K562 (cell line): ENCODE measurements around the genes SAT1, KLHL15, EIF2S3, PCYT1B, ARX and DCAF8L2.

GRCh38 chrX:21932368-21932674, 8.2 kb upstream of the SMS start:
- RAMPAGE, long total RNA: no peak
- RRBS: no CpG with 5 or more reads among the region's 5 CpGs
PRO-cap:
- standard: no peak
- CoPRO, capped RNA only, 2 experiments: no peak in any of the 2 experiments
- CoPRO, capped and uncapped RNA, 2 experiments: no peak in any of the 2 experiments
- CoPRO, uncapped RNA only, 2 experiments: no peak in any of the 2 experiments
CAGE:
- cytosol, long polyA plus RNA: no peak
- long polyA plus RNA: no peak
- nucleolus, long total RNA: no peak
- nucleus, long polyA plus RNA: no peak

GRCh38 chrX:22057635-22058182, 25.6 kb downstream of the PHEX start:
- RAMPAGE, long total RNA: no peak
- RRBS: no CpG with 5 or more reads among the region's 4 CpGs
PRO-cap:
- standard: no peak
- CoPRO, capped RNA only, 2 experiments: no peak in any of the 2 experiments
- CoPRO, capped and uncapped RNA, 2 experiments: no peak in any of the 2 experiments
- CoPRO, uncapped RNA only, 2 experiments: no peak in any of the 2 experiments
CAGE:
- cytosol, long polyA plus RNA: no peak
- long polyA plus RNA: no peak
- nucleolus, long total RNA: no peak
- nucleus, long polyA plus RNA: no peak

DNA sequence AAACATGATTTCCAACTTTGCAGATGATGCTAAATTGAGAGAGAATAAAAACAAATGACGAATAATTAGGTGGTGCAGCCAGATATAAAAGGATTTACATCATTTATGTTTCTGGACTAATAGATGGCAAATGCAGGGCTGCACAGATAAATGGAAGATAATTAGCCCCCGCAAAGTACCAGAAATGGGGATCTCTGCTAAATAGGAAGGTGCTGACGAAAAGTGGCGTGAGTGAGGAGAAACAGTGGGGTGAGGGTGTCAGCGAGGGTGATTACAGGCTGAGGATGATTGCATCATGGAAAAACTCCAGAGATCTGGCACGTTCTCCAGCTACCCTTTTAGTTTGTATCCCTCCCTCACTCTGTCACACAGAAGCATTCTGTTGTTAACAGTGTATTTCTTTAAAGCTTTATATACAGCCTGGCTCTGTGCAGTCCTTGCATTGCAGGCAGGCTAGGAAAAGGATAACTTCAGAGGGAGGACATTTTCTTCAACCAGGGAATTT, 309.7 kb upstream of the DDX53 start:
- RAMPAGE, long total RNA: no peak
- RRBS: no CpG with 5 or more reads among the region's 6 CpGs
PRO-cap:
- standard: no peak
- CoPRO, capped RNA only, 2 experiments: no peak in any of the 2 experiments
- CoPRO, capped and uncapped RNA, 2 experiments: no peak in any of the 2 experiments
- CoPRO, uncapped RNA only, 2 experiments: no peak in any of the 2 experiments
CAGE:
- cytosol, long polyA plus RNA: no peak
- long polyA plus RNA: no peak
- nucleolus, long total RNA: no peak
- nucleus, long polyA plus RNA: no peak

- RAMPAGE, long total RNA: no peak
- RRBS: 1% methylated on average over 5 of the region's 13 CpGs
PRO-cap:
- standard: bidirectional peak, plus-strand start at chrX:23667524, minus-strand start at chrX:23667348
- CoPRO, capped RNA only, 2 experiments: peak in 2 of 2 experiments; most common minus-strand start chrX:23667348 (in 2)
- CoPRO, capped and uncapped RNA, 2 experiments: peak in 2 of 2 experiments; most common minus-strand start chrX:23667304 (in 1)
- CoPRO, uncapped RNA only, 2 experiments: peak in 1 of 2 experiments; most common minus-strand start chrX:23667287 (in 1)
CAGE:
- cytosol, long polyA plus RNA: no peak
- long polyA plus RNA: no peak
- nucleolus, long total RNA: no peak
- nucleus, long polyA plus RNA: no peak
Observed at GRCh38 chrX:23667070-23667393, 261 bp upstream of the PRDX4 start.

DNA sequence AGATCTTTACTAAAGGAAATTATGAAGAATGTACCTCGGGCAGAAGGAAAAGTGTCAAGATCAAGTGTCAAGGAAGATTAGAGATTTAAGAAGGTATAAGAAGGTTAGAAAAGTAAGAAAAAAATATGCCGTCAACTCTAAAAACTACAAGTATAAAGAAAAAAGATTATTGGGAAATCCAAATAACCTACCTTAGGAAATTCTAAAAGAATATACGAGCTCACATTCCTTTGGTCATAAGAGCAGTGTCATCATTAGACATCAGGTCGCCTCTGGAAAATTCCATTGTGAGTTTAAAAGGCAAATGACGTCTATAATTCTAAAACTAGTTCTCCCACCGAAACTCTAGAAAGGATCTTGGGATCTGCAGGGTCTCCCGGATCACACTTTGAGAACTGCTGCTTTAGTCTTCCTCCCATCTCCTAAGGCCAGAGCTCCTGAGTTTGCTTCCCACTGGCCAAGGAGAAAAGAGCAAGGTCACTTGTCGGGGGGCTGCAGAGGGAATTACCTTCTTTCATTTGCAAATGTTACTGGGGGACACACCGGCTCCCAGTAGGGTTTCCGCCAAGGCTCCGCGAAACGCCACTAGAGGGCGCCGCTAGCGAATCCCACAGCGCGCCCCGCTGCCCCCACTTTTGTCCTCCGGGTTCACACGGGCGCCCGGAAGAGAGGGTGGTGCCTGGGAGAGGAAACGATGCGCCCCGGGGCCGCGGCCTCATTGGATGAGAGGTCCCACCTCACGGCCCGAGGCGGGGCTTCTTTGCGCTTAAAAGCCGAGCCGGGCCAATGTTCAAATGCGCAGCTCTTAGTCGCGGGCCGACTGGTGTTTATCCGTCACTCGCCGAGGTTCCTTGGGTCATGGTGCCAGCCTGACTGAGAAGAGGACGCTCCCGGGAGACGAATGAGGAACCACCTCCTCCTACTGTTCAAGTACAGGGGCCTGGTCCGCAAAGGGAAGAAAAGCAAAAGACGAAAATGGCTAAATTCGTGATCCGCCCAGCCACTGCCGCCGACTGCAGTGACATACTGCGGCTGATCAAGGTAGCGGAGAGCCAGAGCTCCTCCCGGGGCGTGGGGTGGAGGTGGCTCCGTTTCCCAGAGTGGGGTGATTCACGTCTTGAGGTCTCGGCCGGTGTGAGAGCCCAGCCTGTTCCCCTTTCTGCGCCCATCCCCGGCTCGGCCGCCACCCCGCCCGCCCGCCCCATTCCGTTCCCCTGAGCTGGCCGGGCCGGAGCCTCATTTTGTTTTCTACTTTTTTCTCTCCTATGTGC, at the start of gene SAT1:
SAT1 (plus strand) TSS at position 797 of the 1,271 bp plus-strand sequence.
- RAMPAGE, long total RNA: start-site peak on the plus strand centred at position 814 of the sequence, 41 bp wide, 2,044 and 18 reads in 2 replicates
- RRBS: 2% methylated on average over 24 of the region's 68 CpGs
PRO-cap:
- standard: bidirectional peak, plus-strand start at position 797 of the sequence, minus-strand start at position 587 of the sequence; bidirectional peak, plus-strand start at position 1,009 of the sequence, minus-strand start at position 1,028 of the sequence
- CoPRO, capped RNA only, 2 experiments: peak in 2 of 2 experiments; most common plus-strand start position 797 of the sequence (in 2); most common minus-strand start position 561 of the sequence (in 1)
- CoPRO, capped and uncapped RNA, 2 experiments: peak in 2 of 2 experiments; most common plus-strand start position 797 of the sequence (in 2); most common minus-strand start position 509 of the sequence (in 1)
- CoPRO, uncapped RNA only, 2 experiments: peak in 2 of 2 experiments; most common plus-strand start position 797 of the sequence (in 2); most common minus-strand start position 499 of the sequence (in 1)
CAGE:
- cytosol, long polyA plus RNA: no peak
- long polyA plus RNA: start-site peak on the plus strand centred at position 814 of the sequence, 41 bp wide, 104 and 1,628 reads in 2 replicates
- nucleolus, long total RNA: no peak
- nucleus, long polyA plus RNA: start-site peak on the plus strand centred at position 836 of the sequence, 85 bp wide, 3,484 and 2,363 reads in 2 replicates

- RAMPAGE, long total RNA: no peak
- RRBS: no CpG with 5 or more reads among the region's 14 CpGs
PRO-cap:
- standard: no peak
- CoPRO, capped RNA only, 2 experiments: no peak in any of the 2 experiments
- CoPRO, capped and uncapped RNA, 2 experiments: no peak in any of the 2 experiments
- CoPRO, uncapped RNA only, 2 experiments: no peak in any of the 2 experiments
CAGE:
- cytosol, long polyA plus RNA: no peak
- long polyA plus RNA: no peak
- nucleolus, long total RNA: no peak
- nucleus, long polyA plus RNA: no peak
Observed at GRCh38 chrX:23783648-23784244, 773 bp downstream of the SAT1 start.

DNA sequence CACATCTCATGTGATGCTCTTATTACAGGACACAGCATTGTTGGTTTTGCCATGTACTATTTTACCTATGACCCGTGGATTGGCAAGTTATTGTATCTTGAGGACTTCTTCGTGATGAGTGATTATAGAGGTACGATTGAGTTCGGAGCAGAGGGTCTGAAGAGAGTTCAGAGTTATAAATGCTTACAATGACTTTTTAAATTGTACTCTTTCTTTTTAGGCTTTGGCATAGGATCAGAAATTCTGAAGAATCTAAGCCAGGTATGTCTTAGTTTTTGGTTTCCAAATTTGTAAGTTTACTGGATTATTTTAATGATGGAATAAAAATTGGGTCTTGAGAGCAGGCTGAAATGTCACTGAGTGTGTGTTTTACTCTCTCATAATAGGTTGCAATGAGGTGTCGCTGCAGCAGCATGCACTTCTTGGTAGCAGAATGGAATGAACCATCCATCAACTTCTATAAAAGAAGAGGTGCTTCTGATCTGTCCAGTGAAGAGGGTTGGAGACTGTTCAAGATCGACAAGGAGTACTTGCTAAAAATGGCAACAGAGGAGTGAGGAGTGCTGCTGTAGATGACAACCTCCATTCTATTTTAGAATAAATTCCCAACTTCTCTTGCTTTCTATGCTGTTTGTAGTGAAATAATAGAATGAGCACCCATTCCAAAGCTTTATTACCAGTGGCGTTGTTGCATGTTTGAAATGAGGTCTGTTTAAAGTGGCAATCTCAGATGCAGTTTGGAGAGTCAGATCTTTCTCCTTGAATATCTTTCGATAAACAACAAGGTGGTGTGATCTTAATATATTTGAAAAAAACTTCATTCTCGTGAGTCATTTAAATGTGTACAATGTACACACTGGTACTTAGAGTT, 2.6 kb downstream of the SAT1 start:
- RAMPAGE, long total RNA: no peak
- RRBS: no CpG with 5 or more reads among the region's 9 CpGs
PRO-cap:
- standard: no peak
- CoPRO, capped RNA only, 2 experiments: no peak in any of the 2 experiments
- CoPRO, capped and uncapped RNA, 2 experiments: no peak in any of the 2 experiments
- CoPRO, uncapped RNA only, 2 experiments: peak in 1 of 2 experiments; most common plus-strand start position 90 of the sequence (in 1)
CAGE:
- cytosol, long polyA plus RNA: no peak
- long polyA plus RNA: no peak
- nucleolus, long total RNA: no peak
- nucleus, long polyA plus RNA: no peak

DNA sequence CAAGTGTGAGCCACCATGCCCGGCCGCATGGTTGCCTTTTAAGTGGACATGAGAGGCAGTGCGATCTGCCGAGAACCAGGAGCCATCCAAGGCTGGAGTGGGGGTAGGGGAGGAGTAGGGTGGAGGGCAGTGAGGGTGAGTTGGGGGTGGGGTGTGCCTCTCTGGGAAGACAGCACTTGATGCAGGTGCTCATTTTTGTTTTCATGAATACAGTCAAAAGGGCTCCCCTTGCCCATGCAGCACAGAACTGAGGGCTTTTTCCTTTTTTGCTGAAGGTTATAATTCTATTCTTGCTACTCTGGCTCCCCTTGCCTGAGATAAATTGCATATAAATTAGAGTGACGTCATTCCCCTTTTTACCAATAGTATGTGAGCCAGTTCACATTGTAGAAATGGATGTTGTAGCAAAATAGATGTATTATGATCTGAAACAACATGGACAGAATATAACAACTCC, 28.3 kb downstream of the CXorf58 start:
- RAMPAGE, long total RNA: no peak
- RRBS: no CpG with 5 or more reads among the region's 5 CpGs
PRO-cap:
- standard: no peak
- CoPRO, capped RNA only, 2 experiments: no peak in any of the 2 experiments
- CoPRO, capped and uncapped RNA, 2 experiments: no peak in any of the 2 experiments
- CoPRO, uncapped RNA only, 2 experiments: no peak in any of the 2 experiments
CAGE:
- cytosol, long polyA plus RNA: no peak
- long polyA plus RNA: no peak
- nucleolus, long total RNA: no peak
- nucleus, long polyA plus RNA: no peak

DNA sequence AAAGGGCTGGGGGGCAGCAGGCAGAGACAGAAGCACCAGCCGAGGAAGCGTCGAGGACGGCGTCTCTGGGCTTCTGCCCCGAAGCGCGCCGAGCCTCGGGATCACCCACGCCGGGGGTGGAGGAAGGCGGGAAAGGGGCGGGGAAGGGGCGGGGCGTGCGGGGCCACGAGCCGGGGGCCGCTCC, 1.9 kb downstream of the KLHL15 start:
- RAMPAGE, long total RNA: no peak
- RRBS: 3% methylated on average over 8 of the region's 20 CpGs
PRO-cap:
- standard: bidirectional peak, plus-strand start outside the sequence, minus-strand start at position 75 of the sequence
- CoPRO, capped RNA only, 2 experiments: peak in 2 of 2 experiments; most common minus-strand start position 75 of the sequence (in 2)
- CoPRO, capped and uncapped RNA, 2 experiments: peak in 2 of 2 experiments; most common minus-strand start position 75 of the sequence (in 2)
- CoPRO, uncapped RNA only, 2 experiments: peak in 2 of 2 experiments; most common minus-strand start position 75 of the sequence (in 2)
CAGE:
- cytosol, long polyA plus RNA: start-site peak on the minus strand centred at position 73 of the sequence, 15 bp wide, 110 and 121 reads in 2 replicates
- long polyA plus RNA: start-site peak on the minus strand centred at position 88 of the sequence, 100 bp wide, 73 and 80 reads in 2 replicates
- nucleolus, long total RNA: no peak
- nucleus, long polyA plus RNA: start-site peak on the minus strand centred at position 77 of the sequence, 7 bp wide, 82 and 87 reads in 2 replicates

- RAMPAGE, long total RNA: no peak
- RRBS: no CpG with 5 or more reads among the region's 10 CpGs
PRO-cap:
- standard: no peak
- CoPRO, capped RNA only, 2 experiments: no peak in any of the 2 experiments
- CoPRO, capped and uncapped RNA, 2 experiments: no peak in any of the 2 experiments
- CoPRO, uncapped RNA only, 2 experiments: no peak in any of the 2 experiments
CAGE:
- cytosol, long polyA plus RNA: no peak
- long polyA plus RNA: no peak
- nucleolus, long total RNA: no peak
- nucleus, long polyA plus RNA: no peak
Observed at GRCh38 chrX:24026905-24027563, at the start of gene KLHL15. Gene KLHL15 (minus strand): TSS chrX:24027186.

GRCh38 chrX:24054074-24055110, at the start of gene EIF2S3:
Gene EIF2S3 (plus strand): TSS chrX:24054956.
- RAMPAGE, long total RNA: start-site peak on the plus strand at chrX:24054903-24054987, 607 and 451 reads in 2 replicates
- RRBS: 1% methylated on average over 3 of the region's 64 CpGs
PRO-cap:
- standard: bidirectional peak, plus-strand start at chrX:24054728, minus-strand start at chrX:24054630; bidirectional peak, plus-strand start at chrX:24054956, minus-strand start at chrX:24054910
- CoPRO, capped RNA only, 2 experiments: peak in 2 of 2 experiments; most common plus-strand start chrX:24054956 (in 2); most common minus-strand start chrX:24054615 (in 1)
- CoPRO, capped and uncapped RNA, 2 experiments: peak in 2 of 2 experiments; most common plus-strand start chrX:24054956 (in 2); most common minus-strand start chrX:24054654 (in 1)
- CoPRO, uncapped RNA only, 2 experiments: no peak in any of the 2 experiments
CAGE:
- cytosol, long polyA plus RNA: start-site peak on the plus strand at chrX:24054906-24054981, 488 and 367 reads in 2 replicates
- long polyA plus RNA: start-site peak on the plus strand at chrX:24054737-24054762, 20 and 32 reads in 2 replicates; start-site peak on the plus strand at chrX:24054902-24054981, 353 and 445 reads in 2 replicates
- nucleolus, long total RNA: no peak
- nucleus, long polyA plus RNA: start-site peak on the plus strand at chrX:24054599-24054980, 485 and 864 reads in 2 replicates

DNA sequence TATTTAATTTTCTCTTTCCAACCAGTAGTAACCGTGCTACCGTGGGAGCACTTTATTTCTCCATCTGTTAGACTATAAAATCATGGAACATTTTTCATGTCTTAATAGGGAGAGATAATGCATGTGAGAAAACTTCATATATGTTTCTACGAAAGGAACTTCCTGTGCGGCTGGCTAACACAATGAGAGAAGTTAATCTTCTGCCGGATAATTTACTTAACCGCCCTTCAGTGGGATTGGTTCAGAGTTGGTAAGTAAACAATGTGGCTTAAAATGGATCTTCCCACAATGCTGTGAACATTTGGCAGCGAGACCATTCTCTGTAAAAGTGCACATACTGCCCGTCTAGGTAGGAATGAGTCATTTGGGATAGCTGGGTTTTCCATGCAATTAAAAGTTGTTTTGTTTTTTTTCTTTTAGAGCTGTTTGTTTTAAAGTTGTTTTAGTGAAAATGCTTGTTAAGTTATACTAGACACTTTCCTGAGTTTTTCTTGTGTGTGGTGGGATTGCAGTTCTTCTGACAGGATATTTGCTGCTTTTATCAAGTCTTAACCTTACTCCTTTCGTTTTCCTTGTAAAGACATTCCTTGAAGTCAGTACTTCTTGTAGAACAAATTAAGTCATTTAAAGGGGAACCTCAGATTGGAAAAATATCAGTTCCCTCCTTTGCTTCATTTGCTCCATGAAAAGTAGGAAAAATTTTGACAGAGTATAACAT, 29.7 kb downstream of the PDK3 start:
- RAMPAGE, long total RNA: no peak
- RRBS: no CpG with 5 or more reads among the region's 9 CpGs
PRO-cap:
- standard: no peak
- CoPRO, capped RNA only, 2 experiments: no peak in any of the 2 experiments
- CoPRO, capped and uncapped RNA, 2 experiments: no peak in any of the 2 experiments
- CoPRO, uncapped RNA only, 2 experiments: no peak in any of the 2 experiments
CAGE:
- cytosol, long polyA plus RNA: no peak
- long polyA plus RNA: no peak
- nucleolus, long total RNA: no peak
- nucleus, long polyA plus RNA: no peak

DNA sequence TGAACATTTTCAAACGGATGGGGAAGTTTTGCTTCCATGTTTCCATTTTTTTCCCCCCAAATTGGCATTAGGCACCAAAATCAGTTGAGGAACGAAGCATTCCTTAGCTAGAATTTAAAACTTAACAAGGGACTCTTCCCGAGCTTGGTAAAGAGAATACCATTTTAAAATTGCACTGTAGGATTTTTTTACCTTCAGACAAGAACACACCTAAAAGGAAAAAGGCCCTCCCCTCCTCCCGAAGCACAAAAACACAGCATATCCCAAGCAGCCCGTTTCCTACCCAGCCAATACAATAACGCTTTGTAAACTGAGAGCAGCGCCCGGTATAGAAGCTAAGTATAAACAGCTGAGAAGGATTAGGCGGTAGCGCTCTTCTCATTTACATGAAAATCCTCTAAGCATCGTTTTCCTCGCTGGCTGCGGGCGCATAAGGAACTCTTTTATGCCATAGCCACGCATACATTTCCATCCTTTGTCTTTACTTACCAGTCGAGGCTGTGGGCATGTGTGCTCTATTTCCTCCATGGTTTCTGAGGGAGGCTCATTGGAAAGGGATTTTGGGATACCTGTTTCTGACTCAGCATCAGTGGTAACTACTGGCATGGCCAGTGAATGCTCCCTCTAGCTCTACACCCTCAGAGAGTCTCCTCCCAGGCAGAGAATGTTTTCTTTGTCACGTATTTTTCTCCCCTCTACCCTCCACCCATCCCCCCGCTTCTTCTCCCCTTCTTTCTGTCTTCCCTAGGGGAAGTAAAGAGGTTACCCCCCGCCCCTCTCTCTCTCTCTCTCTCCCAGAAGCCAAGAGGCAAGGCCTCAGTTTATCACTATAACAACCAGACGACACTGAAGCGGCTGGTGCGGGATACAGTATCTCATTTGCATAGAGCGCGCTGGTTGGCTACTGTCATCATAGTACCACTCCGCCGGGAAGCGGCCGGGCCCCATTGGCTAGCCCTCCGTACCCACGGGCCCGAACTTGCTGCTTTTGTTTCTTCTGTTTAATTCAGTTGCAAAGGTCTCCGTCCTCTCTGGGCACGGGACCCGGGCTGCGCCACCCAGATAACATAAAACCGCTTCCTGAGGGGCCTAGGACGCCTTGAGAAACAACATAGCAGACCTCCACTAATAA, at the start of gene PCYT1B:
PCYT1B (minus strand) TSS at position 848 of the 1,132 bp plus-strand sequence.
- RAMPAGE, long total RNA: no peak
- RRBS: no CpG with 5 or more reads among the region's 37 CpGs
PRO-cap:
- standard: no peak
- CoPRO, capped RNA only, 2 experiments: no peak in any of the 2 experiments
- CoPRO, capped and uncapped RNA, 2 experiments: no peak in any of the 2 experiments
- CoPRO, uncapped RNA only, 2 experiments: no peak in any of the 2 experiments
CAGE:
- cytosol, long polyA plus RNA: no peak
- long polyA plus RNA: no peak
- nucleolus, long total RNA: no peak
- nucleus, long polyA plus RNA: no peak

DNA sequence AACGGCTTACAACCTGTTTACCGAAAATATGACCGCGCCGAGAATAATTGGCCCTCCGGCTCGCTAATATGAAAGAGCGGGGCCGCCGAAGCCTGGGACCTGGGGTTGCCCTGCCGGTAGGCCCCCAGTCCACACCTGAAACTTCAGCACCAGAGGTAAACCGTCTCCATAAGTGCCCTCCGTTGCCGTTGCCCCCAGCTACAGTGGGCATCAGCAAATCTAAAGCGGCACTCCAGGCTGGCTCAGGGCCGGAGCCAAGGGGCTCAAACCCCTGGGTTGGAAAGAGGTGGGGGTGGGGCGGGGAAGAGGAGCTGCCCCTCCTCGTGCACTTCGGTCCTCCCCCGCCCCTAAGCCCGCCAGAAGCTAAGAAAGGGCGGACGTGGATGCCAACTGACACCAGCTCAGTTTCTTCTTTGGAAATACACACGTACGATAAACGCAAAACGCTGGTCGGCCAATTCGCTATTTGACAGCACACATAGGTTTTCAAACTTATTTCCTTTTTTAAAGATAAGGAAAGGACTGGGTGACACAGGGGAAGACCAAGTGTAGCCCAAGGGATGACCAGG, 4.6 kb downstream of the ARX start:
- RAMPAGE, long total RNA: no peak
- RRBS: 86% methylated on average over 6 of the region's 29 CpGs
PRO-cap:
- standard: no peak
- CoPRO, capped RNA only, 2 experiments: no peak in any of the 2 experiments
- CoPRO, capped and uncapped RNA, 2 experiments: no peak in any of the 2 experiments
- CoPRO, uncapped RNA only, 2 experiments: no peak in any of the 2 experiments
CAGE:
- cytosol, long polyA plus RNA: no peak
- long polyA plus RNA: no peak
- nucleolus, long total RNA: no peak
- nucleus, long polyA plus RNA: no peak

GRCh38 chrX:25015456-25016837, at the start of gene ARX:
Gene ARX (minus strand): TSS chrX:25015965.
- RAMPAGE, long total RNA: no peak
- RRBS: 43% methylated on average over 16 of the region's 85 CpGs
PRO-cap:
- standard: no peak
- CoPRO, capped RNA only, 2 experiments: no peak in any of the 2 experiments
- CoPRO, capped and uncapped RNA, 2 experiments: no peak in any of the 2 experiments
- CoPRO, uncapped RNA only, 2 experiments: no peak in any of the 2 experiments
CAGE:
- cytosol, long polyA plus RNA: no peak
- long polyA plus RNA: no peak
- nucleolus, long total RNA: no peak
- nucleus, long polyA plus RNA: no peak

DNA sequence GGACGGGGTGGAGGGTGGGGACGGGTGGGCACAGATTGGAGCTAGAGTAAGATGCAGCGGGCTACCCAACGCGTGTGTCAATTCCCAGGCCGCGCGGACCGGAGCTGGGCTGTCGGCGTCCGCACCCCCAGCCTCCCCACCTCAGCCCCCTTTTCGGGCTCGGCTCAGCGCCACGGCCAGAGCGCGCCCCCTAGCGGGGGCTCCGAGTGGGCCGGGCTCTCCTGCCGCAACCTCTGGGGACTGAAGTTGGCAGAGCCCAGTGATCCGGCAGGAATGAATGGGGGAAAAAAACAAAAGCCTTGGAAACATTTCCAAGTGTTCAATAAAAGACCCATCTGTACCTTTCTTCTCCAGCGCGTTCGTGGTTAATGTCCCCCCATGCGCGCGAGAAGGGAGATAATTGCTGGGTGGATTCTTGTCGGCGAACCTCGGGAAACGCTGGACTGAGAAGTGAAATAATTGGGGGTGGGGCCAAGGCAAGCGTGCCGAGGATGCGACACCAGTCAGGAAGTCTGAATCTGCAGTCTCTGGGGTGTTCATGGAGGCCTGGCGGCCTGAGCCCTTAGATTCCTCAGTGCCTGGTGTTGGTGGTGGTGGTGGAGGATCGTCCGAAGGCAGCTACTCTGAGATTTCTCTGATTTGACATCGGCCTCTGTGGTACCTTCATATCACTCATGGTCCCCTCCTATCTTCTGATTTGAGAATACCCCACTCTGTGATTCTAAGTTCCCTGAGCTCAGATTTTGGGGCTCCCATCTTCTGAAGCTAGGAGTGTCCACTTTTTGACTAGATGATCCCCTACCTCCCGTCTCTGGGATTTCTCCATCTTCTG, 5.3 kb upstream of the ARX start:
- RAMPAGE, long total RNA: no peak
- RRBS: 7% methylated on average over 3 of the region's 41 CpGs
PRO-cap:
- standard: no peak
- CoPRO, capped RNA only, 2 experiments: no peak in any of the 2 experiments
- CoPRO, capped and uncapped RNA, 2 experiments: no peak in any of the 2 experiments
- CoPRO, uncapped RNA only, 2 experiments: no peak in any of the 2 experiments
CAGE:
- cytosol, long polyA plus RNA: no peak
- long polyA plus RNA: no peak
- nucleolus, long total RNA: no peak
- nucleus, long polyA plus RNA: no peak

GRCh38 chrX:27590051-27590592, at the start of gene DCAF8L2:
Gene DCAF8L2 (plus strand): TSS chrX:27590344.
- RAMPAGE, long total RNA: no peak
- RRBS: no CpG with 5 or more reads among the region's 8 CpGs
PRO-cap:
- standard: no peak
- CoPRO, capped RNA only, 2 experiments: no peak in any of the 2 experiments
- CoPRO, capped and uncapped RNA, 2 experiments: no peak in any of the 2 experiments
- CoPRO, uncapped RNA only, 2 experiments: no peak in any of the 2 experiments
CAGE:
- cytosol, long polyA plus RNA: no peak
- long polyA plus RNA: no peak
- nucleolus, long total RNA: no peak
- nucleus, long polyA plus RNA: no peak